ENCODE results near the gene CACYBP.

- PRO-cap, 2 experiments: no peak in any of the 2 experiments
Measured at GRCh38 chr1:173862474-173863160, 5.6 kb upstream of the ZBTB37 start.

DNA sequence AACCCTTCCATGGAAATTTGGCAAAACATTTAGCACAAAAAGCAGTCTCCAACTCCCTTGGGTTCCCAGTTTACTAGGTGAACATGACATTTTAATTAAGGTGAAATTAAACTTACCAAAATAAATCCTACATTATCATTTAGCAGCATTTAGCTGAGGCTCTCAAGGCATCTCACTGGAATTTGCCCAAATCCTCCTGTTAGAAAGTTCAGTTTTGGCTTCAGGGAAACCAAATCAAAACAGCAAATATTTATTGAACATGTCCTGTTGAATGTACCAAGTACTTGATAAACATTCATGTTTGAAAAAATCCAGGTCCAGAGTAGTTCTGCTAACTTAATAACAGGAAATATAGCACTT lies 8.4 kb upstream of the SERPINC1 start:
- PRO-cap, 2 experiments: no peak in any of the 2 experiments

GRCh38 chr1:173931808-173932689 lies 14.9 kb upstream of the SERPINC1 start:
- PRO-cap, 2 experiments: no peak in any of the 2 experiments

DNA sequence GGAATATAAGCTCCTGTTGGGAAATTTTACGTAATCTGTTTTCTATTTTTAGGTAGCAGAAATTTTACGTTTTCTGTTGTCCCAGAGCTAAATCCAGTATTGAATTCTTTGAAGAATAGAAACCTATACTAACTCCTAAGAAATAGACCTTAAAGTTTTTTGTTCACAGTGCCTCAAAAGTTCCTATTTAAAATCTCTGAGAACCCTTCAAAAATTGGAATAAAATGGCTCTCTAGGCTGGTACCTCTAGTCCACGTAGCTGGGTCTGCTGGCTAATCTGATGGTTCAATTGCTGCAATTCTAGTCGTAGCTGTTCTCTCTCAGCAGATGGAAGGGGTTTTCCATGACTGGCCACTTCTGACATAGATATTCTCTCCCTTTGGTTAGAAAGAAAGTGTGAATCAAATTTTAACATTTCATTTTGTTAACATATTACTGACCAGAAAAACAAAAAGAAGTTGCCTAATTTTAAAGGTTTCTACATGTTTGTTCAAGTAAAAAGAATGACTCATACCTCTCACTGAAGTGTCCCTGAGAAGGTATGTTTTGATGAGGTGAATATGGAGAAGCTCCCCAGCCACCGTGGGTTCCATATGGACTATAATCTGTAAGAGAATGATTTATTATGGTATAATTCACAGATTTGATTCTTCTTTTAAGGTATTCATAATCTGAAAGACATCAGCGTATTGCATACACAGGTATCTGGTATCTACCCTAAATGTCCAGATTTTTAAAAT lies 29.3 kb upstream of the SERPINC1 start:
- PRO-cap, 2 experiments: no peak in any of the 2 experiments

DNA sequence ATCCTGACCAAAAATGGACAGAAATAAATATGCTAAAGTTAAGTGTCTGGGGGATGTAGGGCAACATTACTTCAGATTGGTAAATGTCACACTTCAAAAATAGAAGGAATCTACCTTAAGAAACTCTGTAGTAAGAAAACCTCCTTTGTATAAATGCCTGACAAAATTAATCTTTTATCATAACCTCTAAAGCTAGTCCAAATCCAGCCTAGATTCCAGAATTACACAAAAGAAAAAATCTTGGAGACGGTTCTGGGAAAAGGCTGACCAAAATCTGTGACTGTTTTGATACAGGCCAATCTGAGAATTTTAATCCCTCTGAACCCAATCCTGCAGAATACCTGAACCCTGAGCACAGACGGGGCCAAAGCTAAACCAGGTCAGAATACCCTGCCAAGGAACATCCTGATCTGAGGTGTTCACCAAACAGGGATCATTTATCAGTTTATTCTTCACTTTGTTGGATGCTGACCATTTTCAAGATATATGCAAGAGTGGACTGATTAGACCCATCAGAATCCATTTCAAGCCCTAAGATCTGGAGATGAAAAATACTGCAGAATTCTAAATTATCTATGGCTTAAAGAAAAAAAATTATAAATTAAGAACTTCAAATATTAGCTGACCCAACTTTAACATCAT lies 3.6 kb downstream of the RC3H1 start:
- PRO-cap, 2 experiments: no peak in any of the 2 experiments

GRCh38 chr1:174297294-174298181 lies 138.2 kb downstream of the RABGAP1L start:
- PRO-cap, 2 experiments: no peak in any of the 2 experiments

DNA sequence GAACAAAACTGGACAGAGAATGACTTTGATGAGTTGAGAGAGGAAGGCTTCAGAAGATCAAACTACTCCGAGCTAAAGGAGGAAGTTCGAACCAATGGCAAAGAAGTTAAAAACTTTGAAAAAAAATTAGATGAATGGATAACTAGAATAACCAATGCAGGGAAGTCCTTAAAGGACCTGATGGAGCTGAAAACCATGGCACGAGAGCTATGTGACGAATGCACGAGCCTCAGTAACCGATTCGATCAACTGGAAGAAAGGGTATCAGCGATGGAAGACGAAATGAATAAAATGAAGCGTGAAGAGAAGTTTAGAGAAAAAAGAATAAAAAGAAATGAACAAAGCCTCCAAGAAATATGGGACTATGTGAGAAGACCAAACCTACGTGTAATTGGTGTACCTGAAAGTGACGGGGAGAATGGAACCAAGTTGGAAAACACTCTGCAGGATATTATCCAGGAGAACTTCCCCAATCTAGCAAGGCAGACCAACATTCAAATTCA lies 10.5 kb upstream of the GPR52 start:
- PRO-cap, 2 experiments: no peak in any of the 2 experiments

GRCh38 chr1:174680593-174681067 lies 232.9 kb downstream of the GPR52 start:
- PRO-cap, 2 experiments: no peak in any of the 2 experiments

DNA sequence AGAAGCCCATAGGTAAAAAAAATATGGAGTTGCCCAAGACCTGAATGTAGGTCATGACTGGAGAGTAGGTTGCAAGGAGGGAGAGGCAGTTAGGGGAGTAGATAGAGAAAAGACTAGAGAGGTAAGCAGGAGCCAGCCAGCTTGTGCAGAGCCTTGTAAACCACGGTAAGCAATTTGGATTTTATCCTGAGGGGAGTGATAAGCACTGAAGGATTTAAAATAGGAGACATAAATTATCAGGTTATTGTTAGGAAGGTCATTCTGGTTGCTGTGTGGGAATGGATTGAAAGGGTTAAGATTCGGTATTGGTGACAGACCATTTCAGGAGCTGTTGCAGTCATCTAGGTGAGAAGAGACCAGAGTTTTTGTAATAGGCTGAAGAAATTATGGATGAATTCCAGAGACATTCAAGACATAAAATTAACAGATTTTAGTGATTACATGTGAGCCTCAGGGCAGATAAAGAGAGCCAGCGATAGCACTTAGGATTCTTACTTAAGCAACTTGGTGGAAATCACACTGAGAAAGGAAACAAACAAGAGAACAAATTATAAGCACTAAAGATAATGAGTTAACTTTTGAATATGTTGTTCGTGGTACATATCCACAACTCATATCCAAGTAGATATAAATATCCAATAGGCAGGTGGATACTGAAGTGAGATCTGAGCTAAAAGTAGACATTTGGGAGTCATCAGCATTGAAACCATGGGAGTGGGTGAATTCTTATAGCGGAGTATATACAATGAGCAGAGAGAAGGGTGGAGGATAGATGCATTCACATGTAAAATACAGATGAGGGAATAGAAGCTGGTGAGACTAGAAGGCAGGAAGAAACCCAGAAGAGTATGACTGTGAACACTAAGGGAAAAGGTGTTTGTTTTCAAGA lies 182.1 kb upstream of the CACYBP start:
- PRO-cap, 2 experiments: no peak in any of the 2 experiments

DNA sequence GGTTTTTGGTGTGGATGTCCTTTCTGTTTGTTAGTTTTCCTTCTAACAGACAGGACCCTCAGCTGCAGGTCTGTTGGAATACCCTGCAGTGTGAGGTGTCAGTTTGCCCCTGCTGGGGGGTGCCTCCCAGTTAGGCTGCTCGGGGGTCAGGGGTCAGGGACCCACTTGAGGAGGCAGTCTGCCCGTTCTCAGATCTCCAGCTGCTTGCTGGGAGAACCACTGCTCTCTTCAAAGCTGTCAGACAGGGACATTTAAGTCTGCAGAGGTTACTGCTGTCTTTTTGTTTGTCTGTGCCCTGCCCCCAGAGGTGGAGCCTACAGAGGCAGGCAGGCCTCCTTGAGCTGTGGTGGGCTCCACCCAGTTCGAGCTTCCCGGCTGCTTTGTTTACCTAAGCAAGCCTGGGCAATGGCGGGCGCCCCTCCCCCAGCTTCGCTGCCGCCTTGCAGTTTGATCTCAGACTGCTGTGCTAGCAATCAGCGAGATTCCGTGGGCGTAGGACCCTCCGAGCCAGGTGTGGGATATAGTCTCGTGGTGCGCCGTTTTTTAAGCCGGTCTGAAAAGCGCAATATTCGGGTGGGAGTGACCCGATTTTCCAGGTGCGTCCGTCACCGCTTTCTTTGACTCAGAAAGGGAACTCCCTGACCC lies 151.2 kb upstream of the CACYBP start:
- PRO-cap, 2 experiments: no peak in any of the 2 experiments

GRCh38 chr1:174902309-174902834 lies 97.4 kb upstream of the CACYBP start:
- PRO-cap, 2 experiments: no peak in any of the 2 experiments

- PRO-cap, 2 experiments: no peak in any of the 2 experiments
Measured at GRCh38 chr1:174964997-174965589, 34.7 kb upstream of the CACYBP start.

DNA sequence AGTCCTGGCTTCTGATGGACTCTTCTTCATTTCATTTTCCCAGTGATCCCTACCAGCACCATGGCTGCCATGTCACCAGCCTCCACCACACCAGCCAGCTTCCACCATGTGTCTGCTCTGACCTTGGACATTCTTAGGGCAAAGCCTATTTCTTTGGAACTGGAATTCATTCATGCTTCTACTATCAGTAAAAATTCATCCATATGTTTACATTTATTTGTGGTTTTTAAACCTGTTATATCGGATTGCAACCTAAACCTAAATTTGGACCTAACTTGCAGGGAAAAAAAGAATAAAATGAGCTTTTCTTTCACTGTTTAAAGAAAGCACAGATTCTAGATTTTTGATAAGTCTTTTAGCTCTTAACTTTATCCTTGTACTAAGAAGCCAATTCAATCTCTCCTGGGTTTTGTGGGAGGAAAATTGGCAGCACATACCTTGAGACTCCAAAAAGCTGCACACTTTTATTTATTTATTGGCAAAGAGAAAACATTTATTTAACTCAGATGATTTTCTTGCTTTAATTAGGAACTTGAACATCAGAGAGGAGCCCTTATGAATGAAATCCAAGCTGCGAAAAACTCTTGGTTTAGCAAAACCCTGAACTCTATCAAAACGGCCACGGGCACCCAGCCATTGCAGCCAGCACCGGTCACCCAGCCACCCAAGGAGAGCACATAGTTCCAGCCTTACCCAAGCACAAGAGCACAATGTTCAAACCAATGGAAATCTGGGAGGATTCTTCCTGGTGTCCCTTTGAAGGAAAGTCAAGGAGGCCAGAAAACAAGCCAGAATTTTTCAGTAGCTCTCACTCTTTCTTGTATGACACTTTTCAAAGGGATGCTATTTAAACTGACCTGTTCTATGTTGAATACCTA lies 10.2 kb upstream of the CACYBP start:
- PRO-cap, 2 experiments: no peak in any of the 2 experiments

DNA sequence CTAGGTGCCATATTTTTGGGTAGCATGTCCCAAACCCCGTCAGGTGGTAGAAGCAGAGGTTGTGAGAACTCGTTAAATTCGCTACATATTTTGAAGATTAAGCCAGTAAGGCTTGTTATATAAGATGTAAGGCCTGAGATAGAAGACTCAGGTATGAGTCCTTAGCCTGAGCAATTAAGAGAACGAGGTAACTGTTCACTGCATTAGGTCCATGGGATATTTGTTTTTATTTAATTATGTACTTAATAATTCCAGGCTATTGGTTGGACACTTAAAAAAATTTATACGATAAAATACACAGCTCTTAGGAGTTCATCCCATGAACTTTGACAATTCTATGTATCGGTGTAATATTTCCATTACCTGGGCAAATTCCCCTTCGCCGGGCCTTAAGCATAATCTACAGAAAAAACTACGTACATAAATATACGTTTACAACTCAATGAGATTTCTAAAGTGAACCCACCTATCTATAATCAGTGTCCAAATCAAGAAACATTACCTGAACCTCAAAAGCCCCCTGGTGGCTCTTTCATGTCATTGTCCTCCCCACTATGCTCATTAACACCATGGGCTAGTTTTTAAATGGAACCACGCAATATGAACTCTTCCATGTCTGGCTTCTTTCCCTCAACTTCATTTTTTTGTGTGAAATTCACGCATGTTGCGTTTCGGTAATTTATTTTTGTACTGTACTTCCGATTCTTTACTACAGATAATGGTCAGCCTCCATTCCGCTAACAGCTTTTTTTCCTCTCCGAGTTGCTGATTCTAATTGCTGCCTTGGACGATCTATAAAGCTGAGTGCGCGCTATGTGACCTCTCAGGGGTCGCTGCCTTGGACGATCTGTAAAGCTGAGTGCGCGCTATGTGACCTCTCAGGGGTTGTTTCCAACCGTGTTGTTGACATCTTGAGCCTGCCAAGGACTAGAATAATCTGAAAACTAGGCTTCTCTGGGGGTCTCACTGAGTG lies 1.3 kb upstream of the CACYBP start:
- PRO-cap, 2 experiments: peak in 1 of 2 experiments; most common plus-strand start position 774 of the sequence (in 1)

GRCh38 chr1:174999500-175000468 lies at the start of gene CACYBP:
Gene CACYBP (plus strand): TSS chr1:174999947.
- PRO-cap, 2 experiments: peak in 2 of 2 experiments; most common plus-strand start chr1:174999945 (in 2); most common minus-strand start chr1:174999631 (in 1)

- PRO-cap, 2 experiments: no peak in any of the 2 experiments
Measured at GRCh38 chr1:175011189-175011873, 11.6 kb downstream of the CACYBP start.

- PRO-cap, 2 experiments: no peak in any of the 2 experiments
Measured at GRCh38 chr1:175013491-175014586, 9.4 kb downstream of the MRPS14 start.

DNA sequence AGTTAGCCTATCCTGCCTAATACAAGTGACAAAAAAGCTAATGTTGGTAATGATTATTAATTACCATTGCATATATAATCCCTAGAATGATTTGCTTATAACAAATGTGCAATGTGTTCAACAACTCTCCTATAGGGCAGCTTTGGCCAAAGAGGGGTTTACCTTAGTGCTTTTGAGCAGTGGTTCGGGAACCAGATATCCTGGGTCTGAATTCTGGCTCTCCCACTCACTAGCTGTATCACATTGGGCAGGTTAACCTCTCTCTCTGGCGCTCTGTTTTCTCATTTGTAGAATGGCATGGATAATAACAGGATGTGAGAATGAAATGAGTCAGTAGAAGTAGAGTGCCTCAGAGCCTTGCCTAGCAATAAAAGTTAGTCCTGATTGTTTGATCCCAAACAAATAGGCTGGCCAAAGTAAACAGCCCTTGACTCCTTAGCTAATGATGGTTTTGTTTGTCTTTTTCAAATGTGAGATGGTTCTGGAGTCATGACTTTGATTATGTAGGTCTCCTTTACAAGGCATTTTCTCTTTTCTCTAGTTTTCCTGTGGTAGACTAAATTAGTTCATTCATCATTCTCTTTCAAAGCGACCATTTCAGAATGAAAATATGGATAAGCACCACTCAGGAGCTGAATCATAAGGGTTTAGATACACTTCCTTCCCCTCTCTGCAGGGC lies 23.3 kb downstream of the KIAA0040 start:
- PRO-cap, 2 experiments: no peak in any of the 2 experiments

DNA sequence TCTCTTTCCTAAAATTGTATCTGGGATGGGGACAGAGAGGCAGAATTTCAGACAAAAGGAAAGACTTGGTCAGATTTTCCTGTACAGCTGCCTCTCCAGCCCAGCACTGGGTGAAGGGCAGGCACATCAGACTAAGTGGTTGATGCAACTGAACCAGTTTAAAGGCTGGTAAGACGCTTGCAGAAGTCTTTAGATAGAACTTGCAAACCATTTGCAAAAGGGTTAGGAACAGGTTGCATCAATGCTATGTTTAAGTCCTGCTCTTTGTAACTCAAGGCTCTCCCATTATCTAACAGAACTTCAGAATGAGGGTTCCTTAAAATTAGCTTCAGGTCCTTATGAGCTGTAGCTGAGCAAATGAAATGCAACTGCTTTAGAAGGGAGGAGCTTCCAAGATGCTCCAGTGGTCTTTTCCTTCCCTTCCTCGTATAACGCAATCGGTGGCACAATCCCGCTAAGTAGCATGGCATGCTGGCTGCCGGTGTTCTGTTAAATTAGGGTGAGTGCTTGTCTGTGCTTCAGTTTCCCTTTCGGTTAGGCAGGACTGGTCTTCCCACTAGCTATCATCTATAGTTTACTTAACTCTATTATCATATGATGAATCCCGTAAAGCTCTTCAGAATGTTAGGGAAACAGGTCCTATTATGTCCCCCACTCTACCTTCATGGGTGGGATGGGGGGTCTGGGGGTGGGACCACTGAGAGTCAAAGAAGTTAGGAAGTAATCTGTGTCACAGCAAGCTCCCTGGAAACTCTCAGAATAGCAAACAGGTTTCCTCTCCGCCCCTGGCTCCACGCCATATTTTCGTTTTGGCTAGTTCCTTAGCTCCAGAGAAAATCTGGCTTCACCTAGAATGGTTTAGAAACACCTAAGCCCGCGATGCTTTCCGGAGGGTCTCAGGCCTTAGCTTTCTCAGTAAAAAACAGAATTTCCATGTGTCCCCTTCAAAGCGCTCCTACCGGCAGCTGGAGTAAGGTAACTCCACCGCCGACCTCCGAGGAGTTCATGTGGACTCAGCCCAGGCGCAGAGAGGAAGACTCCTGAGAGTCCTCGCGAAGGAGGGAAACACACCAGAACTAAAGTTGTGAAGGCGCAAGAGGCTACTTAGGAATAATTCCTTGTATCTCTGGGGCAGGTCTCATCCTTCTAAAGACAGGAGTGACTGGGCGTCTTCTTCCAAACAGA lies 782 bp downstream of the KIAA0040 start:
- PRO-cap, 2 experiments: peak in 2 of 2 experiments; most common plus-strand start position 521 of the sequence (in 2); most common minus-strand start position 355 of the sequence (in 1)

DNA sequence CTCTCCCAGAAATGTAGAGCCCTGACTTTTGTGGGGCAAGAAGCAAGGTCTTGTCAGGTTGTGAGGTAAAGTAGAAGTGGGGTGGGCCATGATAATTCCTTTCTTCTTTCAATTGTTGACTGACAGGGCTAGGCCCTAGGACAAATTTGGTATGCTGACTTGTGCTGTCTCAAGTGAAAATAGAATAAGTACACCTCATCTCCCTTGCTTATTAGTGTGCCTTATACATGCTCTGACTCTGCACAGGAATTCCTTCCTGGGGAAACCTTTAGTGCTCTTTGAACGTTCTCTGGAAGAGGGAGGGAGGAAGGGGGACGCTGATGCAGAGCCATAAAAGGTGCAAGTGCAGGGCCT lies 26.0 kb upstream of the KIAA0040 start:
- PRO-cap, 2 experiments: no peak in any of the 2 experiments